Umbilical cord (tissue), 2 donors: ENCODE measurements around a stretch of chr11.

GRCh38 chr11:35367549-35368051 lies 51.8 kb downstream of the SLC1A2 start:
- RAMPAGE, long total RNA = no peak

GRCh38 chr11:35526229-35526786 lies 892 bp upstream of the PAMR1 start:
- RAMPAGE, long total RNA = no peak

DNA sequence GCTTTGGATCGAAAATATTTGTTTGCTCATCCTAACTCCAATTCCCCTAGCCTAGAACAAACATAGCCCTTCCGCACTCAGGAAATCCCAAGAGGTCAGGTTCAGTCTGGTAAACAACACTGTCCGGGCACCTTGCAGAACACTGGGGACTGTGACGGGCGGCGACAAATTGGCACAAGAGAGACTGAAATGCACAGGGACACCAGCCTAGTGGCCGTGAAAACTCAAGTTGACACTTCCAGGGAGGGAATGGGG lies 345 bp upstream of the TRIM44 start:
- RAMPAGE, long total RNA = no peak

DNA sequence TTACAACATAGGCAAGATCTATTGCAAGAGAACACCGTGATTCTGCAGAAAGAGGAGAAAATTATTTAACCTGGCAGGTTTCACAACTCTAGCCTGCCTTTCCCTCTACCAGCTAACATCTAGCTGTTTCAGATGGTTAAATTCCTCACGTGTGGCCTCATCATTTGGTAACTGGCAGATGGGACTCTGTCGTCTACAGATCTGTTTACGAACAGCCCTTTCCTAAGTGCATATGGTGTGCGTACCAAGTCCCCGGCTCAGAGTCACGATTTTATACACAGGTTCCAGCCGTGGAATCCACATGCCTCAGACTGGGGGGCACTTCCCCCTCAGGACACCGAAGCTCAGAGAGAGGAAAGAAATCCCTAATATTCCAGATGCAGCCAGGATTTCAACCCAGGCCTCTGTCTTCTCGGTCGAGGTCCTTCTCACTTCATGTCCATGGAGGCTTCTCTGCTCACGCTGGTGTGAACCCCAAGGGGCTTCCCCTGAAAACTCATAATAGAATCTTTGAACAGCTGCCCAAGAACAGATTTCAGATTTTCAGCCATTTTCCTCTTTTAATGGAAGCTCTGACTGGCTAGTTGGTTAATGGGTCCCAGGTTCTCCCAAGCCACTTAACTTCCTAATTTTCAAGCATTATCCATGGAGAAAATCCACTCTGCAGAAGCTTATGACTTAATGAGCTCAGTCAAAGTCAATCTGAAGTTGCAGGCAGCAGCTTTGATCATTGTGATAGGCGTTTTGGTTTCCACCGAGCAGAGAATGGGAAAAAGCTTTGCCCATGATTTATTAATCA lies 25.1 kb downstream of the LDLRAD3 start:
- RAMPAGE, long total RNA = no peak

DNA sequence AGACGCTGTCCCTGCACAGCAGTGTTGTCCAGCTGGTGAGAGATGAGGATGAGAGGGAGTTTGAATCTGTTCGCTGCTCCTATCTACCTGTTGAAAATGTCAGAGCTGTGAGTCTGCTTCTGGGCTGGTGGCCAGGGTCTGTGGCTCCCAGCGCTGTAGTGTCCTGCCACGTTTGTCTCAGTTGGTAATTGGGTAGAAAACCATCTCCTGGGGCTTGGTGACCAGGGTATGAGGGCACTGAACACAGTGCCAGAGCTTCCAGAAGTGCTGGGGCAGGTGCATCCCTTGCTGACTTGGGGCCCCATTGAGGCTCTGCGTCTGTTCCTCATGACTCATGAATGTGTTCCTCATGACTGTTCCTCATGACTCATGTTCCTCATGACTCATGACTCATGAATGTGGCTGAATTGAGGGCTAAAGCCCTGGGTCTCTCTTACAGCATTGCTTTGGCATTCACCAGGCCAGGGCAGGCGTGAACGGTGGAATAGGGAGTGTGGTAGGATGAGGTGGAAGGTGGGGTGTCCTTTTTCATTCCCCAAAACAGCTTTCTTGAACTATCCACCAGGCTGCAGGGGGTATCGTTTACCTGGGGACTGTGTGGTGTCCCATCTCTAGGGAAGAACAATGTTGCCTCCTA lies 139.6 kb downstream of the COMMD9 start:
- RAMPAGE, long total RNA = no peak

DNA sequence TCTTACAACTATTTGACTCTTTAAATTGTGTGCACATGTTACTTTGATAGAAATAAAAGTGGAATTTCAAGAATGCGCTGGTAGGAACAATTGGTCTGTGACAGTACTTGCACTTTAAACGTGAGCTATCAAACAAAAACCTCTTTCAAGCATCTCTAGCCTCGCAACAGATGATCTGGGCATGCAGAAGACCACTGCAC lies 97.2 kb downstream of the COMMD9 start:
- RAMPAGE, long total RNA = no peak

DNA sequence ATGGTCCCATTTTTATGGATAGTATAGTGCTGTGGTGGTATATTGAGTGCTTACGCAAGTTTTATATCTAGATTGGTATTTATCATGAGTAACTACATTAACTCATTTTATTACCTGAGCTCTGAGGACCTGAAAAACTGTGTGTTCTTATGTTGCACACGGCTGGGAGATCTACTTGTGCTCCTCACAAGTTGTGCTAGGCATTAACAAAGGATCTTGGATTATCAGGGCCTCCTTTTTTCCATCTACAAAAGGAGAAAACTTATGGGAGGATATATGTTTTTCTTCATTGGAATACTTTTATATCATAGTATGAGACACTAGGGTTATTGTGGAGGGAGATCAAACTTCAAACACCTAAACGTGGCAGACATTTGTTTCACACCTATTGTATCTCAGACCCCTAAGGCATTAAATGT lies 75.3 kb downstream of the PRR5L start:
- RAMPAGE, long total RNA = no peak

- RAMPAGE, long total RNA = no peak
These were observed 77.0 kb downstream of the PRR5L start for GRCh38 chr11:36373101-36373389.

- RAMPAGE, long total RNA = no peak
These were observed 84.0 kb downstream of the PRR5L start for GRCh38 chr11:36380092-36380550.

GRCh38 chr11:36500161-36501100 lies 9.6 kb downstream of the TRAF6 start:
- RAMPAGE, long total RNA = no peak

GRCh38 chr11:38508443-38508905 lies 1910.4 kb upstream of the RAG2 start:
- RAMPAGE, long total RNA = no peak

GRCh38 chr11:40716246-40717045 lies 743.0 kb downstream of the LRRC4C start:
- RAMPAGE, long total RNA = no peak

DNA sequence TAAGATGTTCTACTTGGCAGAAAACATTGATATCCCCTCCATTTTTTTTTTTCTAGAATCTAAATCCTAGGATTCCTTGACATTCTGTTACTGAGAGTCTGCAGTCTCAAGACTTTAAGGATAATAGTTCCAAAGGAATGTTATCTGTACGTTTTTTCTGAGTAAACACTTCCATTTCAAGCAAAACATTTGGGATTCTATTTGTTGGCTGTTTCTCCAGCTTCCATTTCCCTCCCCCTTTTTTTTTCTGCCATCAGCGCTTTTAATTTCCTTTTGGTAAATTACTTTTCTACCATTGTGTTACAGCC lies 402.1 kb upstream of the LRRC4C start:
- RAMPAGE, long total RNA = no peak

DNA sequence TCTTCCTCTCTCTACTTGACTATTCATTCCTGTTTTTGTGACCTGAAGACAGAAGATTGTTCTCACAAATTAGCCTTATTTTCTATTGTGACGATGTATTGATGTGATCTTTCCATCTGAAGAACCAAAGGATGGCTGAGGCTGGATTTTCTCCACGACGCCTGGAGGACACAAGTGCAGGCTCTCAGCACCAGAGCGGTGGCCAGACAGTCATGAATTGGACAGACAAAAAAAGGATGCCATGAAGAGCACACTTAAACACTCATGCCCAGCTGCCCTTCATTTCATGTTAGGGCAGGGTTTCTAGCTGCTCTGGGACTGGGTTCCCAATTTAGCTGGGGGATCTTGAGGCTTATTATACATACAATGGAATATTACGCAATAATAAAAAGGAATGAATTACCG lies 512.0 kb upstream of the LRRC4C start:
- RAMPAGE, long total RNA = no peak

DNA sequence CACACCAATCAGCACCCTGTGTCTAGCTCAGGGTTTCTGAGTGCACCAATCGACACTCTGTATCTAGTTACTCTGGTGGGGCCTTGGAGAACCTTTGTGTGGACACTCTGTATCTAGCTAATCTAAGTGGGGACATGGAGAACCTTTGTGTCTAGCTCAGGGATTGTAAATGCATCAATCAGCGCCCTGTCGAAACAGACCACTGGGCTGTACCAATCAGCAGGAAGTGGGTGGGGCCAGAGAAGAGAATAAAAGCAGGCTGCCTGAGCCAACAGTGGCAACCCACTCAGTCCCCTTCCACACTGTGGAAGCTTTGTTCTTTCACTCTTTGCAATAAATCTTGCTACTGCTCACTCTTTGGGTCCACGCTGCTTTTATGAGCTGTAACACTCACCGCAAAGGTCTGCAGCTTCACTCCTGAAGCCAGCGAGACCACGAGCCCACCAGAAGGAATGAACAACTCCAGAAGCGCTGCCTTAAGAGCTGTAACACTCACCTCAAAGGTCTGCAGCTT lies 437.0 kb upstream of the API5 start:
- RAMPAGE, long total RNA = no peak

GRCh38 chr11:43351408-43351817 lies 7.3 kb upstream of the TTC17 start:
- RAMPAGE, long total RNA = no peak

GRCh38 chr11:43351902-43352373 lies 6.8 kb upstream of the TTC17 start:
- RAMPAGE, long total RNA = no peak

- RAMPAGE, long total RNA = no peak
These were observed 20.4 kb upstream of the C11orf96 start for GRCh38 chr11:43921790-43922756.

DNA sequence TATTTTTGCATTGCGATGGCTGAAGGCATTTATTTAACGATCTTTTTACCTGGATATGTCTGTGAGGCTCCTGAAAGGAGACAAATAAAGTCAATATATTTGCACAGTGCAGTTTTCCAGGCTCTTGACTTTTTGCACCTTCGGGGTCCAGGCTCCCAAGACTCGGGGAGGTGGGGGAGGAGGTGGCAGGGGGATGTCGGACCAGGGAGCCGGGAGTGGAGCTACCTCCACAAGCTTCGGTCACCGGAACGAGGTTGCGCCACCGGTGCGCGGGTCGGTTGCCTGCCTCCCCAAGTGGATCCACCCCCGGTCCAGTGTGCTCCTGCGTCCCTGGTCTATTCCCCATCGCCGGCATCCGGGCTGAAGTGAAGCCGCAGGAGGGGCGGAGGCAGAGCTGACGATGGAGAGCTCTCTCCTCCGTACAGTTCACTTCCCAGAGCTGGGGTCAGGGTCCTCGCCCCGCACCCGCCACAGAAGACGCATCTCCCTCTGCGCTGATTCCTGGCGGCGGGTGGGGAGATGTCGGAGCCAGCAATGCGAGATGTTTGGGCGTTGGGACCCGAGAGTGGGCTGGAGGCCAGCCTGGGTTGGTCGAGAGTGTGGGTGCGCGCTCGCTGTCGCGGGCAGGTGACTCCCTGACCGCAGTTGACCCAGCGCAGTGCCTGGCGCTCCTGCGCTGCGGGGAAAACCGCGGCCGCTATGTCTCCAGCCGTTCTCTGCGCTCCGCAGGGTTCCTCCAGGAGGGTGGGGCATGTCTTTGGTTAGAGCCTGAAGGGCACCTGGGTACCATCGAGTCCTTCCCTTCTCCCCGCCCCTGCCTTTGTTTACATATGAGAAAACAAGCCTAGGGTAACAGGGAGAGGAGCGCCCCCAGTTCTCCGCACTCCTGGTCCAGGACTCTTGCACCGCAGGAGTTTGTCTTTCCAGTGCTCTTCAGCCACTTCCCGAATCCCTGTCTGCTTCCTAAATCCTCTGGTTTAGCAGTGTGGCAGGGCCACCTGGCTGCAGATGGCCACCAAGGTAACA lies 1.6 kb downstream of the C11orf96 start:
- RAMPAGE, long total RNA = no peak

DNA sequence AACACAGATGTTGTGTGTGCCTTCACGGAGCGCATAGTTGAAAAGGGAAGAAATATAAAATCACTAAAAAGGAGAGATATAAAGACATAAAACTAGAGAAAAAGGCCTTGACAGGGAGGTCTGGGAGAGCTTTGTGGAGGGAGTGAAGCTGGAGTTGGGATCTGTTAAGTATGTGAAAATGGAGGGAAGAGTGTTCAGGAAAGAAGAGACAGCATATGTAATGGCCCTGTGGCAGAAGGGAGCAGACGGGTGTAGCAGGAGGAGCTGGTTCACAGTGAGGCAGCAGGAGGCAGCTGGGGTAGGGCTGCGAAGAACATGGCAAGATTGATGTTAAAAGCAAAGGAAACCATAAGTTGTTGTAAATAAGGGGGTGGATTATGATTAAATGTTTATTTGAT lies 42.2 kb upstream of the ALX4 start:
- RAMPAGE, long total RNA = no peak